Placental epithelial cell (primary cell): ENCODE results near the genes COMMD6, UCHL3, LMO7 and CLN5.

DNA sequence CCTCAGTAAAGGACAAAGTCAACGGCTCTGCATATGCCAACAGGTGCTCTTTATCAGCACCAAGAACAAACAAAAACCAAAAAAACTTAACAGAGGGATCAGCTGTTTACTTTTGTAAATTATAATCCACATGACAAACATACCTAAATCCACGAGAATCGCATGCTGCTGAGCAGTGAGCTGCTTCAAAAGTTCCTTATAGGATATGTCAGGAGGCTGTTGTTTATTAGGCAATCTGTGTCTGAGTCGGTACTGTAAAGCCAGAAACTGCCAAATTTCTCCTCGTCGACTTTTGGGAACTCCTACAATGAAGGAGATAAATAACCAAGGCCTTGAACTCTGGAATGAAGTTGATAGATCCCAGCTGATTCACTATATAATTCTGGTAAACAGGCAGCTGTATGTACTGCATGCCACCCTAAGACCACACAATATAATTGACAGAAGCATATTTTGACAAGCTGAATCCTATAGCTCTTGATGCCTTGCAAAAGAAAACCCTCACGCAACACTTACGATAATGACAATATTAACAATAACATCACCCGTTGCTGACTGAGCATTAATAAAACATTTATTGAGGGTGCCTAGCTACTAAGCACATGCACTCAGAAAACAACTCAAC lies 179.8 kb downstream of the TBC1D4 start:
- CAGE, long polyA plus RNA = no peak

- CAGE, long polyA plus RNA = no peak
These were observed 178.6 kb downstream of the TBC1D4 start for GRCh38 chr13:75303317-75303833.

GRCh38 chr13:75309752-75310884 lies 171.9 kb downstream of the TBC1D4 start:
- CAGE, long polyA plus RNA = no peak

GRCh38 chr13:75366842-75367354 lies 115.1 kb downstream of the TBC1D4 start:
- CAGE, long polyA plus RNA = no peak

DNA sequence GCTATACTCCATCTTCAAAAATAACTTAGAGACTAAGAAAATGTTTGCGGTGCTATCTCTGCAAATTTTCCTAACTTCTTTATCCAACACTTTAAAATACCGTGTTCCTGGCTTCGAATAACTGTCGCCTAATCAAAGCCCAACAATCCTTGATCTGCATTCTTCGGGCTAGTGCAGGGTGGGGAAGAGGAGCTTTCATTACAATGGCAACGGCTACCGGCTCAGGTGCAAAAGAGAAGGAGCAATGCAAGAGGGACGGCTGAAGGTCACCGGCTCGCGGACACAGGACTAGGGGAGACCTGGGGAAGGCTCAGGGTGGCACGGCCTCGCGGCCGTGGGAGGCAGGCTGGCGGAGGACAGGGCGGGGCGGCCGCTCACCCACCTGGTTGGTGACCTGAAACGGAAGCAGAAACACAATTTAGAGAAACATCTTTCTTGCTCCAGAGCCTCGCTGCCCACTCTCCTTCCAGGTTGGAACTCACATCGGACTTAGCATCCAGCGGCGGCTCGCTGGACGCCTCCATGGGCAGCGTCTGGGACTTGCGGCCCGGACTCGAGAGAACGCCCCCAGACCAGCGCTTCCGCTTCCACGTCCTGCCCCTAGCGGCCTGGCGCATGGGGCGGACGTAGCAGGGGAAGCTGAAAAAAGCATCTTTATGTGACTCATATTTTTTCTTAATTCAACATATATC lies at the start of gene COMMD6:
Gene COMMD6, minus strand, starts transcription at position 560 of the 692 bp plus-strand sequence.
- CAGE, long polyA plus RNA = no peak

- CAGE, long polyA plus RNA = no peak
These were observed at the start of gene UCHL3 for GRCh38 chr13:75549230-75550238. Gene UCHL3 (plus strand): TSS chr13:75549791.

DNA sequence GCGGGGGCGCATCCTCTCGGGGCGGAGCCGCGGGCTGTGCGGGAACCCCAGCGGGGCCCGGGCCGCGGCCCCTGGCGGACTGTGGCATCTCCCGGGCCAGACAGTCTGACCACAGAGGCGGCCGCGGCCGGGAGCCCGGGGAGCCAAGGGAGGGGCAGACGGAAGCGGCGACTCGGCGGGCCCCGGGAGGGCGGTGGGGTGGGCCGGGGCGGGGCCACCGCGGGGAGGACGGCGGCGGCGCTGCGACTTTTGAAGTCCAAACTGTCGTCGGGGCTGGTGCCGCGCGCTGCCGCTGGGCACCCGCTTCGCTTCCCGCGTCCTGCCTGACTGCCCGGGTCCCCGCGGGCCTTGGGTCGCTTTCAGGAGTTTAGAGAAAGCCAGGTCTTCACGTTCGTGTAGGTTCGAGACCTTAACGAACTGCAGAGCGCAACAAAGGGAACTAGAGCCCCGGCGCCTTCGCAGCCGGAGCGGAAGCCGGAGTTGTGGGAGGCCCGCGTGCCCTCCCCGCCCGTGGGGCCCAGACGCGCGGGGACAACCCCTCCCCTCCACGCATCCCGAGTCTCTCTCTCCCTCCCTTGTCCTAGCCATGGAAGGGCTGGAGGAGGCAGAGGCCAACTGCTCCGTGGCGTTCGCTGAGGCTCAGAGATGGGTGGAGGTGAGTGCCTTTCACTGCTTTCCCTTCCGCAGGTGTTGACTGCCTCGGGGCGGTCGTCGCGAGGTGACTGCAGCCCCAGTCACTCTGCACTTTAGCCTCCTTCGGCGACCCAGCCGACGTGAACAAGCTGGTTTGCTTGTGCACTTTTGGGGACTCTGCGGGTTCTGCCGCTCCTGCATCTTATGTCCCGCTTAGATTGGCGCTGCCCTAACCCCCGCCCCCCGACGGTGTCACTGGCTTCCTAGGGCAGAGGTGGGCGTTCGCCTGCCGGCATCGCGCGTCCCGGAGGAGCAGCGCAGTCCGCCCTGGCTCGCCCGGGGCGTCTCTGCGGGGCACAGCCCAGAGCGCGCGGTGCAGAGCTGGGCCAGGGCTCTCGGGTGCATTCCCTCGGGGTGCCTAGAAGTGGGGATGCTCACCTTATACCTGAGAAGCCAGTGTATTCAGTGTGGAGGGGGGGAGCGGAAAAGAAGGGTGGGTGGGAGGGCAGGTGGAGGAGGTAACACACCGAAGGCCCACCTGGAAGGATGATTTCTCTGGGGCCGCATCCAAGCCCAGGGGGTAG lies at the start of gene LMO7:
Gene LMO7, plus strand, starts transcription at position 259 of the 1,217 bp plus-strand sequence.
- CAGE, long polyA plus RNA = no peak

GRCh38 chr13:75704849-75705374 lies 68.8 kb downstream of the LMO7 start:
- CAGE, long polyA plus RNA = no peak

- CAGE, long polyA plus RNA = no peak
These were observed 125.3 kb downstream of the LMO7 start for GRCh38 chr13:75761447-75761913.

DNA sequence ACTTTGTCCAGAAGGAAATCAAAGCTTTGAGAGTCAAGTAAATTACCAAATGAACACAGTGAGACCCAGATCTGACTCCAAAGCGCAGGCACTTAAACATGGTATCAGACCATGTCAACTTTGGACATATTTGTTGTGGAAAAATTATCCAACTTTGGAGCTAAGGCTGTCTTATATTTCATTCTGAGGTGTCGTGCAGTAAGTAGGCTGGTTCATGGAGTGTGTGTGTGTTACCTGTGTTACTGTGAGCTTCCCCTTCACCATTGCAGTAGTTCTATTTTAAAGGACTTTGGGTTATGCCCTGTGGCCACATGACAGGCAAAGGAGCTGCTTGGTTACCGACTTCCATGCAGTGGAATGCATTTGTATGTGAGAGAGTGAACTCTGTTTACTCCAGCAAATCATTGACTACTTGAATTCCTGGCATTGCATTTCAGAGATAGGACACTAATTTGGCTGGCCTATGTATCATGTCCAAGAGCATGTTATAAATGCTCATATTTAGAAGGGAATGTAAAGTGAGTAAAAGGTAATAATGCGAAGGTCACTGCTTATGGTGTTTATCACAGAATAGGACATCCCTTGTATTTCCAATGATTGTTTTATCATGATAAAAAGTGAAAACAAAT lies 156.3 kb downstream of the LMO7 start:
- CAGE, long polyA plus RNA = no peak

GRCh38 chr13:75803937-75804736 lies 168.0 kb downstream of the LMO7 start:
- CAGE, long polyA plus RNA = no peak

GRCh38 chr13:76724226-76724532 lies 162.0 kb downstream of the KCTD12 start:
- CAGE, long polyA plus RNA = no peak

- CAGE, long polyA plus RNA = no peak
These were observed 11.8 kb upstream of the CLN5 start for GRCh38 chr13:76980114-76980408.

GRCh38 chr13:76991819-76992250 lies at the start of gene CLN5:
Gene CLN5 (plus strand): TSS chr13:76992081.
- CAGE, long polyA plus RNA = no peak

- CAGE, long polyA plus RNA = no peak
These were observed 6.3 kb downstream of the FBXL3 start for GRCh38 chr13:77020655-77021092.

DNA sequence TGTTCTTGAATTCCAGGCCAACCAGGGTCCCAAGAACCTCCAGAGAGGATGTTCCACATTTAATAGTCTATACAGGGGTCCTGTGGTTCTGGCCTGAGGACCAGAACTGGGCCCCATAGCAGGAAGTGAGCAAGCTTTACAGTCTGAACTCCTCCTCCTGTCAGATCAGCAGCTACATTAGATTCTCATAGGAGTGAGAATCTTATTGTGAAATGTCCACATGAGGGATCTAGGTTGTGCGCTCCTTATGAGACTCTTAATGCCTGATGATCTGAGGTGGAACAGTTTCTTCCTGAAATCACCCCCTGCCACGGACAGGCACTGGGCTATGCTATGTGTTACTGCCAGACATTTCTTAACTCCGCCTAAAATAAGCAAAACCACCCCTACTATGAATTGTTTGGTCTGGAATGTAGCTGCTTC lies 4.7 kb downstream of the FBXL3 start:
- CAGE, long polyA plus RNA = no peak

- CAGE, long polyA plus RNA = no peak
These were observed 71.1 kb upstream of the FBXL3 start for GRCh38 chr13:77097759-77098810.

DNA sequence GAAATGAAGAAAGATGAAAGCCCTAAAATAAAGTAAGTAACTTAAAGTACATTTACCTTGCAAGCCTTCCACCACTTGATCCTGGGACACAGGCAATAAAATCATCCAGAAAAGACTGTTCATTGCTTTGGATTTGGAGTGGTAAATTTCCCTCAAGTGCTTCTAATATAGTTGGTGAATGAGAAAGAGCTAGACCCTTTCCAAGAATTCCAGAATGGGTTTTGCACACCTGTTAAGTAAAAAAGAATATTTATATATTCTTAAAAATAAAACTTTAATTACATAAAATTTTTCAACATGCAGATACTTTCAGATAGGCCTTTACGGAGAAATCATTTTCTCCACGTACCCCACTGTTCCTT lies 130.9 kb upstream of the FBXL3 start:
- CAGE, long polyA plus RNA = no peak

DNA sequence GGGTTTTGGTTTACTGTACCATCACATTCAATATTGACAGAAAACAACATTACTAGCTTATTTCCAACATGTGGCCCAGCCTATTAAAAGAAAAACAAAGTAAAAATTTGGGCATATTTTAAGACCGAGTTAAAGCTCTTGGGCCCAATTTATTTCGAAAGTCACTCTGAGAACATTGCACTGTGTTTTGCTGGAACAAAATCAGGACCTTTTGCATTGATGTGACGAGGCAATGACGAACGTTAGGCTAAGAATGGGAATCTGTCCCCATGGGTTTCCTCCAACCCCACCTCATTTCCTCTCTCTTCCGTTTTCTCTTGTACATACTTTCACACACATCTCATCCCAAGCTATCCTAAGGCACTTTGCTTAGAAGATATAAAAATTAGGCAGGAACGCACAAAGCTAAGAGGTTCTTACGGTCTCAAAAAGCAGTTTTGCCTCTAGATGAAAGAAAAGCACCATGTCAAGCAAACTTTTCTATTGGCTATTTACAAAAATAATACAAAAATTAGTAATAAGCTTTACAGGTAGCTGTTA lies 22.1 kb downstream of the EDNRB start:
- CAGE, long polyA plus RNA = no peak

DNA sequence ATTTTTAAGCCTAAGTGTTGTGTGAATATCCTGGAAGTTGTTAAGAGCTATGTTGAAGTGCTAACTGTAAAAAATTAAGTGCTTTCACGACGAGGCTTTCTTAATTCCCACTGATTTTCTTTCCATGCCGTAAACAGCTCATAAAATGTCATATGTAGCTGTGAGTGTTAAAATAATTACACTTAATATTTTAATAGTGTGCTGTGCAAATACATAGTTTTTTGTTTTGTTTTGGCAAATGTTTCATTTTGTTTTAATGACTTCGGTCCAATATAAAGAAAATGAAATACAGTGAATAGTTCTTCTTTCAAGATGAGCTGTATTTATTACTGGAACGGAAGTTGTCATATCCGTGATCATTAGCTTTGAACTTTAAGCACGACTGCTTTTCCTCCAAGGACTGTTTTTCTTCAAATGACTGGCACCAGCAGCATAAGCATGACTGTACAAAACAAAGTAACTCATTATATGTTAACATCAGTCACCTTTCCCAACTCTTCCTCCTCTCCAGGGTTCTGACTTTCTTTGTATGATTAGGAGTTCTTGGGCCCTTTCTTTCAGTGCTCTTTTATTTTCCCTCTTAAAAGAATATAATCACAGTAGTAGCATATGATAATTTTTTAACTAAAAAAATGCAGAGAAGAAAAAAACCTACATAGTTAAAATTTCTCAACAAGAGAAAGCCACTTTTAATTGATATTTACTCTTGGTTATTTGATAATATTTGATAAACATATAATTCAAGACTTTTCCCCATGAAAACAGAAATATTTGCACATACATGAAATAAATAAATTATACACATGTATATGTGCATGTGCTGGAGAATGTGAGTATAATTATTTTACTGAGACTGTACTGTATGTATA lies 20.5 kb downstream of the EDNRB start:
- CAGE, long polyA plus RNA = no peak